ENCODE results near the genes IL36G and IL1RN.

DNA sequence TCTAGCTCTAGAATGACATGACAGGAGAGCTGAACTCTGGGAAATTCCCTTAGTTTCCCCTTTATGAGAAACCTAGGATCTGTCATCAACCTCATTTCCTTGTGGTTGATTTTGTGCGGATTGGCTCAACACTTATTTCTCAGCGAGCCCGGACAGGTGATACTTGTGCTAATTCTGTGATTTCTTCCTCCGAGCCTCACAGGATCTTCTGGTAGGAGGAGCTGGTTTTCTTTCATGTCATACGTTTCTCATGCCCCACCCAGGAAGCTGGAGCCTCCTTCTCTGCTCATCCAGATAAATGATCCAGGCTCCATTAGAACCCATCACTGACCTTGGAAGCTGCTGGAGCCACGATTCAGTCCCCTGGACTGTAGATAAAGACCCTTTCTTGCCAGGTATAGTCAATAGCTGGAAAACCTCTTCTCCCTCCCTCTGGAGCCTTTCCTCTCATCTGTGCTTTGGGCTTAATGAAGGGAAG, at the start of gene IL36G:
Gene IL36G (plus strand): TSS at position 323 of the 478 bp plus-strand sequence.
- RRBS: no CpG with 5 or more reads among the region's 6 CpGs

DNA sequence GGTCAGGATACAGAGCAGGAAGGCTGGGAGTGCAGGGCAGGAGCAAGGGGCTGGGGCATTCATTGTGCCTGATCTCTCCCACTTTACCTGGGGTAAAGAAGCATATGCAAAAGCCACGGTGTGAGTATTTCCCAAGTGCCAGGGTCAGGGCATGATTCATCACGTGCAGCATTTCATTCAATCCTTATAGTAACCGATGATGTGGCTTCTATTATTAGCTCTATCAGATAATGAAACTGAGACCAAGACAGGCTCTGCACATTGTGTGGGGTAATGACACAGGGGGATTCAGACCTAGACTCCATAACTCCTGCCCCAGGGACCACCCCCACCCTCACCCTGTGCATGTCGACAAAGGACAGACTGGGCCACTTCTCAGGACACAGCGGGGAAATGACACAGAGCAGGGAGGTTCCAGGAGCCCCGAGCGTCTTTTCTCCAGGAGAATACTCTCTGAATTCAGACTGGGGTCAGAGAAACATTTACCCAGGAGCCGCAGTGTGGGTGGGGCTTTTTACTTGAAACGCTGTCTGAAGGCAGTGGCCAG, 2.8 kb upstream of the IL1RN start:
- RRBS: no CpG with 5 or more reads among the region's 9 CpGs

DNA sequence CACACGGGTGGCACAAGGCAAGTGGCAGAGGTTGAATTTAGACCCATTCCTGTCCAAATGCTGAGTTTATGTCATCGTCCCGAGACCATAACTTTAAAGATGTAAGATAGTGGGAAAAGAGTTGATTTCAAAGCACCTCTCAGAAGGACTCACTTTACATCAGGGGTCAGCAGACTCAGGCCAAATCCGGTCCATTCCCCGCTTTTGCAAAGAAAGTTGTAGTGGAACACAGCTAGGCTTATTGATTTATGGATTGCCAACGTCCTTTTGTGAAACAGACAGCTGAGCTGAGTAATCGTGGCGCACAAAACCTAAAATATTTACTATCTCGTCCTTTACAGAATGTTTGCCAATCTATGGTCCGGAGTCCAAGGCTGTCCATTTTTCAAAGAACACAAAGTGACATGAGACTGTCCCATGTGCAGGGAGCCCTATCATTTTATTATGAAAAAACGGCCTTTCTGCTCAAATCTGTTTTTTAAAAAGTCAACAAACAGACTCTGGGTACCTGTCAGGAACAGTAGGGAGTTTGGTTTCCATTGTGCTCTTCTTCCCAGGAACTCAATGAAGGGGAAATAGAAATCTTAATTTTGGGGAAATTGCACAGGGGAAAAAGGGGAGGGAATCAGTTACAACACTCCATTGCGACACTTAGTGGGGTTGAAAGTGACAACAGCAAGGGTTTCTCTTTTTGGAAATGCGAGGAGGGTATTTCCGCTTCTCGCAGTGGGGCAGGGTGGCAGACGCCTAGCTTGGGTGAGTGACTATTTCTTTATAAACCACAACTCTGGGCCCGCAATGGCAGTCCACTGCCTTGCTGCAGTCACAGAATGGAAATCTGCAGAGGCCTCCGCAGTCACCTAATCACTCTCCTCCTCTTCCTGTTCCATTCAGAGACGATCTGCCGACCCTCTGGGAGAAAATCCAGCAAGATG, at the start of gene IL1RN:
Gene IL1RN (plus strand): TSS at position 804 of the 935 bp plus-strand sequence.
- RRBS: no CpG with 5 or more reads among the region's 20 CpGs

DNA sequence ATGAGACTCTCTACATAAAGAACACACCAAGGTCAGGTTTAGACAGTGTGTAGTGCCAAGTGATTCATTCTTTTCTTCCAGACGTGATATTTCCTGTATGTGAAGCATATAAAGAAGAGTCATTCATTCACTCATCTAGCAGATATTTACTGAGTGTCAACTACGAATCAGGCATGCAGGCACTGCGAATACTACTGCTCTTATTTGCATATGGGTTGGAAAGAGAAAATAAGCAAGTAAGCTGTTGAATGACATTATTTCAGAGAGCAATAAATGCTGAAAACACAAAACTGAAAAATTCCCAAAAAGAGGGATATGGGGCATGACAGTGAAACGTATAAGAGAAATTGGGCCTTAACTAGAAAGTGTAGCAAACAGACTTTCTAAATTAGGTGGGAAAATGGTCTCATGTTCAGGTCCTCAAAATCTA, 15.3 kb upstream of the PSD4 start:
- RRBS: no CpG with 5 or more reads among the region's 4 CpGs

DNA sequence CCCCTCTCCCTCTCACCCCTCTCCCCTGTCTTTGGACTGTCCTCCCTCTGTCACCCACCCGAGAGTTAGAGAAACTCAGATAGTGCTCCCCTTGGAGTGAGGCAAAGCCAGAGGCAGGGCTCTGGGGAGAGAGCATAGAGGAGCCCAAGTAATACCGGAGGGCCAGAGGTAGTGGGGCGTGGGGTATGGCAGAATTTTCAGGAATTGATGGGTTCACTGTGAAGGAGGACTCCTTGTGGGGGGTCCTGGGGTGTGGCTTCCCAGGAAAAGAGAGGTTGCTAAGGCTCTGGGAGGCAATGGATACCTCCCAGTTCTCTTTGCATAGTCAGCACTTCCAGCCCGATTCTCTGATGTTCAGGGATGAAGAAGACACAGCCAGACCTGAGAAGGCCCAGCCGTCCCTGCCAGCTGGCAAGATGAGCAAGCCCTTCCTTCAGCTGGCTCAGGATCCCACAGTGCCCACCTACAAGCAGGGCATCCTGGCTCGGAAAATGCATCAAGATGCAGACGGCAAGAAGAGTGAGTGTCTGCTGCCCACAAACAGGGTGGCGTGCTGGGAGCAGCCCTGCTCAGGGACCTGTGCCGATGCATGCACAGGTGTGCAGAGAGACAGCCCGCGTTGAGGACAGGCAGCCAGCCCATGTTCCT, 22.1 kb downstream of the PSD4 start:
- RRBS: no CpG with 5 or more reads among the region's 11 CpGs

- RRBS: no CpG with 5 or more reads among the region's 13 CpGs
Measured at GRCh38 chr2:113201142-113201509, 27.4 kb downstream of the PSD4 start.

DNA sequence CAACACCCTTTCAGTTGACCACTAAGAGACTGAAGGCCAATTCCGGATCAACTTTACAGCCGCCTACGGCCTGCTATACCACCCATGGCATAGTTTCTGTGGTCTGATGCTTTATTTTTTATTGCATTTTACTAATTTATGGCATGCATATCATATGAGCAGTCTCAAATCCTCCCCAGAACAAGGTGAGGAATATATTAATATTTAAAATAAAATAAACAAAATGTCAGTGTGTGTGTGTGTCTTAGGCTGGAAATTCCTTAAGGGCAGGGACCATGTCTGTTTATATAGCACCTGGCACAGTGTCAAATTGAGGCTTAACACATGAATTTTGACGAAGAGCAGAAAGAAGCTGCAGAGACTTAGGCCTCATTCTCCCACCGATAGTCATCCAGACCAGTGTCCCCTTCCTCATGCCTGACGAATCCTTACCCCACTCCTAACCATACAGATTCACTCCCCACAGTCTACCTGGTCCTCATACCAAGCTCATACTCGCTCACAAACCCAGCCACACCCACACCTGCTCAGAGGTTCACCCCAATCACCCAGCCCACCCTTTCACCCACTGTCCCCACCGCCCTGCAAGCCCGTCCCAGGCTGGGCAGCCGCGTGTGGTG, 35.5 kb downstream of the PSD4 start:
- RRBS: no CpG with 5 or more reads among the region's 11 CpGs

DNA sequence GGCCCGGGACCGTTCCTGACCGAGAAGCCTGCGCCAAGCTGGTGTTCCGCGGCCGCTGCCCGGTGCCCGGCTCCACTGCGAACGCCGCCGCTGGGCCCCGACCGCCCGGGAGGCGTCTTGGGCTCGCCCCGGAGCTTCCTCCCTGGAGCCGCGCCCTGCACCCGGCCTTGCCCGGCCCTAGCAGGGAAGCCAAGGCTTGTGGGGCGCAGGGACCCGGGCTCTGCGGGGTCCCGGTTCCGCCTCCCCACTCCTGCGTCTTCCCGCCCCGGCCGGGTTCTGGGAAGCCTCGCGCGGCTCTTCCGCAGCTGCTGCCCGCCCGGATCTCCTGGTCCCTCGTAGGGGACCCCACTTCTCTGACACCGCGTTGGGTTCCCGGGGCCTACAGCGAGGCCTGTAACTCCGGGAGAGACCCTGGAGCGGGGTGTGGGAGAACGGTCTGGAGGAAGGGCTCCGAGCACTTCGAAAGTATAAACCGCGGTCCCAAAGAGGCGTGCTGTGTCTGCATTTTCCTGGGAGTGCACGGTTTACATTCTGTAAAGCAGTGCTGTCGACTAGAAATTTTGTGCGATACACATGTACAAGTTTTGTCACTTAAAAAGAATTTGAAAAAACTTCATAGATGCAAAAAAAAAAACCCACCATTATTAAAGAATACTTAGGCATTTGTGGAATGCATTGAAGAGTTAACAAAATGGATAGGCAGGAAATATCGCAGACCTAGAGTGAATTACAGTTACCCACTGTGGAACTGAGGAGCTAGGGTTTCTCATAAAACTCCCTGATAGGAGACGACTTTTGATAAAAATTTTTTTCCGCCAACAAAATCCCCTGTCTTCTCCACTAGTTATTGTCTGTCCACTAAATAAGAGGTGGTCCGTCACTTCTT, 42.6 kb upstream of the RABL2A start:
- RRBS: no CpG with 5 or more reads among the region's 58 CpGs

GRCh38 chr2:113675730-113676384, 48.8 kb downstream of the RABL2A start:
- RRBS: no CpG with 5 or more reads among the region's 9 CpGs

GRCh38 chr2:113963217-113963909, 73.5 kb downstream of the ACTR3 start:
- RRBS: no CpG with 5 or more reads among the region's 5 CpGs

- RRBS: 2% methylated on average over 2 of the region's 9 CpGs
Measured at GRCh38 chr2:115161044-115161202, 718.5 kb downstream of the DPP10 start.

DNA sequence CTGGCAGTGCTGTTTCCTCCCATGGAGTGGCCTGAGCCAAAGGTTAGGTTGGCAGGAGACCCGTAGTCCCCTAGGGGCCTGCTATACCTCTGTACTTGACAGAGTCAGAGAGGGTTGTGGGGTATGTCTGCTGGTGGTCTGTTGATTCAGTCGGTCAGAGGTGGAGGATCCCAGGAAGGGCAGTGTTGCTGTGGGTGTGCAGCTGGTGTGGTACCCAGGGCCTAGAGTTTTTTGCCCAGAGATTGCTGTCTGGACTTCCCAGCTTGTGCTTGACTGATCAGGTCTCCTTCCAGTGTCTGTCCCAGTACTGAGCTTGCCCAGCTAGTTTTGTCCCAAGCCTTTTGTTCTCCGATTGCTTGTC, 918.2 kb downstream of the DPP10 start:
- RRBS: no CpG with 5 or more reads among the region's 3 CpGs

GRCh38 chr2:117918280-117919169, 95.3 kb downstream of the CCDC93 start:
- RRBS: no CpG with 5 or more reads among the region's 9 CpGs

DNA sequence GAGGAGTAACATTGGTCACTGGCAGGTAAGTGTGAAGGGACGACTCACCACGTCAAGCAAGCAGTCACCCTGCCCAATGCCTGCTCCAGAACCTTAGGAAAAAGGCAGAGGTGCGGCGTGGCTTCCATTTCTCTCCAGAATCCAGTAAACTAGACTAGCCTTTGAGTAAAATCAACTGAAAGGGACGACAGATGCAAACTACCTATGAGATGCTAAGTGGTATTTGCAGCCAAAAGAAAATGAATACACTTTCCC, 1.0 kb downstream of the CCDC93 start:
- RRBS: no CpG with 5 or more reads among the region's 5 CpGs

- RRBS: no CpG with 5 or more reads among the region's 12 CpGs
Measured at GRCh38 chr2:118089083-118089857, 999 bp downstream of the INSIG2 start.

- RRBS: 2% methylated on average over 26 of the region's 53 CpGs
Measured at GRCh38 chr2:118186050-118186825, 98.0 kb downstream of the INSIG2 start.

- RRBS: no CpG with 5 or more reads among the region's 10 CpGs
Measured at GRCh38 chr2:118970058-118970449, 28.1 kb downstream of the MARCO start.

DNA sequence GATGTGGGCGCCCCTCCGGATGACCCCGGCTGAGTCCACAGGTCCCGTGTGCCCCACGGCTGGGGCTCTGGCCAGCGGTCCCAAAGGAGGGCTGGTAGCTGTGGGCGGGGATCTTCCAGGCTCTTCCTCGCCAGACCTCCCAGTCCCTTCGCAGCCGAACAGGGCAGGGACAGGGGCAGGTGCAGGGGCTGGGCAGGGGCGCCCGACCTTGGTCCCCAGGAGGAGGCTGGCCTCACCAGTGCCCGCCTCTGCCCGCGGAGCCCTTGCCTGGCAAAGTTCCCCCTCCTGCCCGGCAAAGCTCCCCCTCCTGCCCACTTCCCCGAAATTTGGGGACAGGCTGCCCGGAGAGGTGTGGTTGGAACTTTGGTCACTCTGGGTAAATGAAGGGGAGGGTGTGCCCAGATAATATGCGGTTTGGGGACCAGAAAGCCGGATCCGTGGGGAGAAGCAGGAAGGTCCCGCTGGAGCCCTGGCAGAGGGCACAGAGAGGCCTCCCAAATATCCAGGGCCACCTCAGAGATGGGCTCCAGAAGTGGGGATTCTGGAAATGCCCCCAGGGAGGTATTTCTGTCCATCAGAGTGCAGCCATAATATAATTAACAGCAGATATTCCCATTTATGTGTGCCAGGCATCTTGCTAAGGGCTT, 674 bp downstream of the STEAP3 start:
- RRBS: 31% methylated on average over 5 of the region's 22 CpGs

DNA sequence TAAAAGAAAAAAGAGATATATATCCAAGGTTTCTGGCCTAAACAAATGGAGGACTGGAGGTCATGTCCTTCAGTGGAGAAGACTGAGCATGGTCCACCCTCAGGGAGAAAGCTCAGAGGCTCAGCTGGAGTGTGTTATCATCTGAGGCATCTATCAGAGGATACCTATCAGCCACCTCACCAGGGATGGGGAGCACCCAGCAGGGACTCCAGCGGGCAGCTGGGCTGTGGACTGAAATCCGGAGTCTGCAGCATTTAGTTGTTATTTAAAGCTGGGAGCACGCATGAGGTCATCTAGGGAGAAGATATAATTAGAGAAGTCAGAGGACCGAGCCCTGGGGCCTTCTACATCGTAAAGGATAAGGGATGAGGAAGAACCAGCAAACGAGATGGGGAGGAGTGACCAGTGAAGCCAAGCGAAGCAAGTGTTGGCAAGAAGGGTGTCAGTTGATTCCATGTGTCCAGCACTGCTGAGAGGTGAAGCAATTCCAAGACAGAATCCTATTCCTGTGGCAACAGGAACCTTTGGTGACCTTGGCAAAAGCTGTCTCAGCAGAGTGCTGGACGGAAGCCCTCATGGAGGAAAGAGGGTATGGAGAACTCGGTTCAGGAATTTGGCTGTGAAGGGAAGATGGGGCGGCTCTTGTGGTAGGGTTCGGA, 70.3 kb downstream of the STEAP3 start:
- RRBS: no CpG with 5 or more reads among the region's 11 CpGs

- RRBS: no CpG with 5 or more reads among the region's 2 CpGs
Measured at GRCh38 chr2:119352141-119352761, 14.4 kb downstream of the C2orf76 start.